Mesenchymal stem cell of the bone marrow (primary cell): Measurements from ENCODE around the gene PERP.

GRCh38 chr6:137387281-137388005 is 106.8 kb downstream of the OLIG3 start:
- CAGE, long polyA plus RNA = no peak

DNA sequence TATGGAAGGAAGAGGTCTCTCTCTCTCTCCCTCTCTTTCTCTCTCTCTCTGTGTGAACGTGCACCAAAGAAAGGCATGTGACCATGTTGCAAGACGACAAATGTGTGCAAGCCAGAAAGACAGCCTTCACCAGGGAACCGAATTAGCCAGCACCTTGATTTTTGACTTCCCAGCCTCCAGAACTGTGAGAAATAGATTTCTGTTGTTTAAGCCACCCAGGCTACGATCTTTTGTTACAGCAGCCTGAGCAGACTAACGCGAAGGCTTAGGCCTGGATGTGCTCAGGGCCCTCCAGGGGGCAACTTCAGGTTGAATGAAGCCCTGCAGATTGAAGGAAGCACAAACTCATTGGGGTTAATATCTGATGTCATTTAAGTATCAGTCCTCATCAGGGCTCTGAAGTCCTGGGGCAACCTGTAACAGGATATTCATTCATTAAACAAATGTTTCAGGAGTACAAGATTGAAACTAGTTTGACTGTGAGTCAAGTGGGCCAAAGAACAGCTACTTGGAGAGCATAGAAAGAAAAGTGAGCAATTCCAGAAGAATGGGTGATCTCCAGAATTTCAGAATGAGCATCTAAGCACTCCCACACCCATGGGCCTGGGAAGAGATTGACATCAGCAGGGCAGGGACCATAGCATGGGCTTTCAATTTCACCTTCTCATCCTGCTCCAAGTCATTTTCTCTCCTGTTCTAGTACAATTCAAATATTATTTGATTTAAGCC is 157.3 kb upstream of the TNFAIP3 start:
- CAGE, long polyA plus RNA = no peak

DNA sequence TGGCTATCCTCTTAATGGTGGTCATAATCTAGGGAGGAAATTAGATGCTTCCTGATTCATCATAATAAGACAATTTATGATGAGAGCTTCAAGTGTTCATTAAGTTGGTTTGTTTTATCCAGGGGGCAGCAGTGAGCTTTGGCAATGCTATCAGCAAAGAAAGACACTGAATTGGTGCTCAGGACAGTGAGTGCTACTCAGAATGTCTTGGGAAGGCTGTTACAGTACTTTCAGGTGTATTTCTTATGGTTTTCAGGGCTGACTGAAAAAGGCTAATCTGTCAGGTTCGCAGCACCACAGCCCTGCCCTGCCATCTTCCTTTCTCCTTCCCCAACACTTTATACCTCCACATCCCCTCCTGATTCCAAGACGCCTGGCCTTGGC is 67.1 kb upstream of the TNFAIP3 start:
- CAGE, long polyA plus RNA = no peak

GRCh38 chr6:137811162-137811780 is 55.8 kb upstream of the TNFAIP3 start:
- CAGE, long polyA plus RNA = no peak

DNA sequence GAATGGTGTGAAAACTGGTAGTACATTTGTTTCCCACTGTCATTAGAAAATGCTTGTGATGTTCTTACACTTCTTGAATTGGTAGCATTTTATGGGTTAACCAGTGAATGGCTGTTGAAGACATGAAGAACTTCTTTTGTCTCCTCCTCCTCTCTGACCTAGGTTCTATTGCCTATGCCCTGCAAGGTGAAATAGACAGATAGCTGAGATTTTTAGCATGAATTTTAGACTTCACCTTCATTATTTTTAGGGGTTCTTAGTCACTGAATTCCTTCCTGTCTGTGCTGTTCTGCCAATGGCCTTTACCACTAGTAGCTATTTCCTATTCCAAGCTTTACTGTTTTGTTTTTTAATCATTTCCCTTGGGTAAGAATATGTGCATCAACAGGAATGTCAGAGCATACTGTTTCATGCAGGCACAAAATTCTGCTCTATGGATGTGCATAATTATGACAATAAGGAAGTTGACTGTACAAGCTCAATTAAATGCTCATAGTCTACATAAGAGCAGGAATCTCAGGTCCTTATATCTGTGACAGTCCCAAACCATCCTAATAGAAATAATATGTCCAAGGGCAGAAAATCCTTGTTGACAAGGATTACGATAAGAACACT is 4.9 kb downstream of the TNFAIP3 start:
- CAGE, long polyA plus RNA = no peak

DNA sequence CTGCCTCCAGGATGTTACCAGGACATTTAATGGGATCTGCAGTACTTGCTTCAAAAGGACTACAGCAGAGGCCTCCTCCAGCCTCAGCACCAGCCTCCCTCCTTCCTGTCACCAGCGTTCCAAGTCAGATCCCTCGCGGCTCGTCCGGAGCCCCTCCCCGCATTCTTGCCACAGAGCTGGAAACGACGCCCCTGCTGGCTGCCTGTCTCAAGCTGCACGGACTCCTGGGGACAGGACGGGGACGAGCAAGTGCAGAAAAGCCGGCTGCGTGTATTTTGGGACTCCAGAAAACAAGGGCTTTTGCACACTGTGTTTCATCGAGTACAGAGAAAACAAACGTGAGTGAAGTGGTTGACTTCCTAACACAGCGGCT is 11.9 kb downstream of the TNFAIP3 start:
- CAGE, long polyA plus RNA = no peak

GRCh38 chr6:138031358-138031826 is 75.8 kb downstream of the PERP start:
- CAGE, long polyA plus RNA = no peak

DNA sequence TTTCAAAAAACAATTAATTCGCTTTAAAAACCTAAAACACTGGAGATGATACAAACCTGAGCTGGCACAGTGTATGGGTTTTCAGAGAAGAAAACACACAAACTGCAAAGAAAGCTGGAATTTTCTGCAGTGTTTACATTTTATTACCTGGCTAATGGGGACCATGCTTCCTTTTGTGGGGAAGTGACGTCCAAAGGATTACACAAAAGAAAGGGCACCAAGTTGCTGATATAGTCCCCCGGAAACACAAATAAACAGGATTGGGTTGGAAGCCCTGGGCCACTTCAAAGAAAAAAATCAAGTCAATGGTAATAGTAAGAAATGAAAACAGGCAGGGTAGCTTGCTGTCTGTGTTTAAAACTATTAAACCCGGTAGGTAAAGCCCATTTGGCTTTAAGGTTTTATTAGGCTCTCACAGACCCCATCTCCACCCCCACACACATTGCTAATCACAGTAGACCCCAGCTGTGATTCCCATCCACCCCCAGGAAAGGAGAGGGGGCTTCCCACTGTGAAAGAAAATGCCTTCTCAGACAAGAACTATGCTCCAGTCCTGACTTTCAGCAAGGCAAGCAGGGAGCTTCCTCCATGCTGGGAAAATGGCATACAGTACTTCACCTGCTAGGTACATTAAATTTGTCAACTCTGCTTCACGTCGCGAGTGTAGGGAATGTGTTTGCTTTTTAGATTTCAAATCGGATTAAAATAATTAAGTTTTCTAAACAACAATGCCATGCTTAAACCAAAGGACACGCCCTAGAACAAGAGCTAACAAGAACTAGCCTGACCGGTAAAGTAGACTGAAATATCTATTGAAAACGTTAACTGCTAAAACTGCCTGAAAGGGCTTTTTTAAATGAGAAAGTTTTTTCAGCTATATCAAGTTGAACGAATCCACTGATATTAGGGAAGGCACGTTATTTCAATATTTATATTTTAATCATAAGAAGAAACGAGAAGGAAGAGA is 1.1 kb downstream of the PERP start:
- CAGE, long polyA plus RNA = no peak

GRCh38 chr6:138106792-138107723 is at the start of gene PERP:
PERP (minus strand) TSS chr6:138107419.
- CAGE, long polyA plus RNA = no peak

- CAGE, long polyA plus RNA = no peak
Observed at GRCh38 chr6:138378531-138378953, 837 bp downstream of the SMIM28 start.

- CAGE, long polyA plus RNA = no peak
Observed at GRCh38 chr6:138433545-138434195, 29.6 kb downstream of the HEBP2 start.

DNA sequence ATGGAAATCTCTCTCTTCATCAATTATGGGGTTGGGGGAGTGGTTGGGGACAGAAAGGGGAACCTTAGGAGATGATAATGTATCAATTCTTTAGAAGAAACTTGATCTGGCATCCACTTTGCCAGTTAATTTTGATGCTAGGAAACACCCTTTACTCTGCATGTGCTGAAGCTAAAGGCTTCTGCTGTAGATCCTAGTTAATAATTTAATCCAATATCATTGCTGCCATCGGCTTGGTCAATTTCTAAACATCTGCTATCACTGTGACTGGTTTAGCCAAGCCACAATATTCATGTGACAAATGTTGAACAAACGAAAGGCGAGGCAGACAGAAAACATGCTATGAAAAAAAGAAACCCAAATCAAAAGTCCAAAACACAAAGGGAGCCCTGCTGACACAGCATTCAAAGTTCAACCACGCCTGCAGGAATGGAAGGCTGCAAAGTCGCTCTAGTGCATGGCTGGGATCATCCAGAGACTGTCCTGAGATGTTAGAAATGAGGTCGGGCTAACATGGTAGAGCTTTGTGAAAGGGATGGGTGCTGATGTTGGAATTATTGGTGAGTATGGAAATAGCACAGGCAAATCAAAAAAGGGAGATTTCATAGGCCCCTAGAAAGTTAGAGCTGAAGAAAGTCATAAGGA is 8.7 kb upstream of the NHSL1 start:
- CAGE, long polyA plus RNA = no peak

GRCh38 chr6:138570537-138570976 is 71.3 kb upstream of the NHSL1 start:
- CAGE, long polyA plus RNA = no peak

DNA sequence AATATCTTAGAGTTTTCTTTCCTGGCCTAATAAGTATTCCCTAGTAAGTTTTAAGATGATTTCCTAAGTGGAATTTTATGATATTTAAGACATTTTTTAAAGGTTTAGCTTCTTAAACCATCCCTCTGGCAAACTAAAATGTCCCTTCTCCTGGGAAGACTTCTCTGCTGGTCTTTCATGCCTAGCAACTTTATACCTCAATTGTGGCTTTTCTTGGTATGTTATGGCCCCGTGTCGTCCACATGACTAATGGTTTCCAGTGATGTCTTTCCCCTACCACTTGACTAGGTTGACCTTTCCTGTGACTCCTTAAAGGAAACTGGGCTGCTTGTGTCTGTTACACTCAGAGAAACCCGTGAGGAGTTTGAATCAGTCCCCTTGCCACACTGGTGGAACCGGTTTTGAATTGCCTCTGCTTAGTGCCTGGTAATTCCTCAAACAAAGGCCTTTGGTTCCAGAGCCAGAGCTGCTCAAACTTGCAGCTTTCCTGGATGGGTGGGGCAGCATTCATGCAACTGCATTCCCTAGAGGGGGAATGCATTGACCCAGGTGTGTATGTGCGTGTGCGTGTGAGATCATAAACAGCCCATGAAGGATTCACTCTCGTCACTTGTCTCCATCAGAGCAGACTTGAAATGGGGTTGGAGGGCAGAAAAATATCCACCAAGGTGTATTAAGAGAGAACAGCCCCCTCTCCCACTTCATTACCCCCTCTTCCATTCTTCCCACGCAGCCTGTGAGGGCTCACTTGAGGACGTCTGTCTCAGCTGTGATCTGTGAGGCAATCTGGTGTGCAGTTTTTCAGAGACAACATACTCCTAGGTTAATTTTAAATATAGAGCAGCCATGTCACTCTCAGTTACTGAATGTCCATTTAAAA is 22.0 kb downstream of the ECT2L start:
- CAGE, long polyA plus RNA = no peak

GRCh38 chr6:139030577-139030991 is 2.0 kb downstream of the ABRACL start:
- CAGE, long polyA plus RNA = no peak

DNA sequence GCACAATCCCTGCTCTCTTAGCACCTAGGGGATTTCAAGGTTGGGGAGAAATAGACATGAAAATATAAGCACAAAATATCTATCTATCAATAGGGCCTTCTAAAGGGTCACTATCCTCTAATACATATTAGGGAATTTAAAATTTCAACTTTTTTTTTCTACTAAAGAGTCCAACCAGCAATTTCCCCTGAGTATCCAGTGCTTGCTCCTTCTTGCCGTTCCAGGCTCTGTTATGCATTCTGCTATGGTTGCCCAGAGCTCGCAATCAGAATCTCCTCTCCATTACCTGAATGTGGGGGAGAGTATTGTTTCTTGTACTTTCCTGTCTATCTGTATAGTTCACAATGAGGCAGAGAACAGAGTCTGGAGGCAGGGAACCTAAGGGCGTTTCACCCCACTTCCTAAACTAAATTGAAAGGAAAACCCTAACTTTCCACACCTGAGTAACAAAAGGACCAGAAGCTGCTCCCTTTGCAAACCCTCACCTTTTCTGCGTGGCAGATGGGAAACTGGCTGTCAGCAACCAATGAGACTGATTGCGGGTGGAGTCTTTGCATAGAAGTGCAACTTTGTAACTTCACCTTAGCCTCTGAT is 2.0 kb upstream of the HECA start:
- CAGE, long polyA plus RNA = no peak

DNA sequence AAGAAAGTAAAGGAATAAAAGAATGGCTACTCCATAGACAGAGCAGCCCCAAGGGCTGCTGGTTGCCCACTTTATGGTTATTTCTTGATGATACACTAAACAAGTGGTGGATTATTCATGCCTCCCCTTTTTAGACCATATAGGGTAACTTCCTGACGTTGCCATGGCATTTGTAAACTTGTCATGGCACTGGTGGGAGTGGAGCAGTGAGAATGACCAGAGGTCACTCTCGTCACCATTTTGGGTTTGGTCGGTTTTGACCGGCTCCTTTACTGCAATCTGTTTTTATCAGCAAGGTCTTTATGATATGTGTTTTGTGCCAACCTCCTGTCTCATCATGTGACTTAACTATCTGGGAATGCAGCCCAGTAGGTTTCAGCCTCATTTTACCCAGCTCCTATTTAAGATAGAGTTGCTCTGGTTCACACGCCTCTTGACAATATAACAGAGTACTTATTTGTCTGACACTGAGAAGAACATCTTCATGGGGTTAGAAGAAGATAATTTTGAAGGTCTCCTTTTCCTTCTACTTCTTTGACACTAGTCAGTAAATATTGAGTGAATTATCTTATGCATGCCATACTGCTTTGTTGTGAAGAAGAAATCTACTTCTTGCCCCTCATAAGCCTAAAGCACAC is 22.2 kb downstream of the HECA start:
- CAGE, long polyA plus RNA = no peak

DNA sequence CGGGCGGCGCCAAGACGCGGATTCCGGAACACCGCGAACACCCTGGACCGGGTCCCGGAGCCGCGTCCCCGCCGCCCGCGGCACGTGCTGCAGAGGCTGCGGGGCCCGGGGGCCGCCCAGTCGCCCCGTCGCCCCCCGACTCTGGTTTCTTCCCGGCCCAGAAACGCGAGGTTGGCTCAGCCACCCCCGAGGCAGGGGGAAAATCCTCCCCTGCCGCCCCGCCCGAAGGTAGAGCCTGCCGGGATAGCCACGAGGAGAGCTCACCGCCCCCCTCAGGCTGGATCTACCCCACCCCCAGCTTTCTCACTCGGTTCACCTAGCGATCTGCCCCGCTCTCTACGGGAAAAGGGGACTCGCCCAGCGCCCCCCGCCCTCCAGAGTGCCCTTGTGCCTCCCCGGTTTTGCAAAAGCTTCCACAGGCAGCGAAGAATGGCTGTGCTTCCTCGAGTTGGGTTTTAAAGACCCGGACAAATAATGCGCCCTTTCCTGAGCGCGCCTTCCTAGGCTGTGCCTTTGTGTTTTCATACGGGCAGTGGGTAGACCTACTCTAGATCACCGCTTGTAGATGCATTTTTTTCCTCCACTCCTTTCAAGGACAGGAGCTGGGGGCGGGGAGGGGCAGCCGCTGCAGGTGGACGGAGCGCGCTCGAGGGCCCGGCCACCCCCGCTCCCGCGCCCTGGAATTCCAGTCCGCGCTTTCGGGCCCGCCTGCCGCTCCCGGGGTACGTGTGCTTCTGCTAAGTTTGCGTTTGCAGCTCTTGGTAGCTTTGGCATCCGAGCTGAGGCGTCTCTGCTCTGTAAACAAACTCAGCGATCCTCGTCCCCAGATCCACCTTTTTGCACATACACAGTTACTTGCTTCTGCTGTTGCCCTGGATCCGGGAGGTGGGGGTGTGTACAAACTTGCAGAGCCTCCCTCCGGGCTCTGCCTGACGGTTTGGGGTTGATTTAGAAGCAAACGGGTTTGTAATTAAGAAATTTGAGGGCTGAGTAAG is 564 bp upstream of the CITED2 start:
- CAGE, long polyA plus RNA = no peak

DNA sequence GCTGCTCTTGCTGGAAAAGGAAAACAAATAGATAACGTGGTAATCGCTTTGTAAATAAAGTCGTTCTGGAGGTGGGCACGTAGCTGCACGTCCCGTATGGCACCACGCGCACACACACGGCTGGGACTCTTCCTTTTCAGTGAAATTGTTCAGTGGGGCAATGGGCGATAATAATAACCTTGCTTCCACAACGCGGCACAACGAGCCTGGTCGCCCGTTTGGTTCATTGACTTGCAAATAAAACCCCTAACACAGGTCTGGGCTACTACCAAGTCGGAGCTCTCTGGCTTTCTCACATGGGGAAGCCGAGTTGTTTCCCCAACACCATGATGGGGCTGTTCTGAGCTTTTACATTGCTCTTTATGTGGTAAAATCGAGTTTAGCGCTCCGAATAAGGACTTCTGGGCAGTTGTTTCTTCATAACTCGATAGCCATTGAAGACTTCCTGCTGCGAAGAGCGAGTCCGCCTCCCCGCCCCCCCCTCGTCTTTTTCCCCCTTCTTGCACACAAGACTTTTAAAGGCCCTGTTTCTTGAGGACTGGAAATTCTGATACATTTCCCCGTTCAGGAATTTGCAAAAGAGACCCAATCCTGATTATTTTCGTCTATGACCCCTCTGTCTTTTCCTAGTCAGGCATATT is 1.4 kb upstream of the CITED2 start:
- CAGE, long polyA plus RNA = no peak

- CAGE, long polyA plus RNA = no peak
Observed at GRCh38 chr6:139486162-139486664, 111.8 kb upstream of the CITED2 start.